A549 (cell line): ENCODE measurements around a stretch of chr6.

- PRO-cap: no peak
CAGE:
- cytosol, long polyA plus RNA: no peak
- long polyA plus RNA: no peak
- nucleus, long polyA plus RNA: no peak
Measured at GRCh38 chr6:11315906-11316739, 83.7 kb upstream of the NEDD9 start.

DNA sequence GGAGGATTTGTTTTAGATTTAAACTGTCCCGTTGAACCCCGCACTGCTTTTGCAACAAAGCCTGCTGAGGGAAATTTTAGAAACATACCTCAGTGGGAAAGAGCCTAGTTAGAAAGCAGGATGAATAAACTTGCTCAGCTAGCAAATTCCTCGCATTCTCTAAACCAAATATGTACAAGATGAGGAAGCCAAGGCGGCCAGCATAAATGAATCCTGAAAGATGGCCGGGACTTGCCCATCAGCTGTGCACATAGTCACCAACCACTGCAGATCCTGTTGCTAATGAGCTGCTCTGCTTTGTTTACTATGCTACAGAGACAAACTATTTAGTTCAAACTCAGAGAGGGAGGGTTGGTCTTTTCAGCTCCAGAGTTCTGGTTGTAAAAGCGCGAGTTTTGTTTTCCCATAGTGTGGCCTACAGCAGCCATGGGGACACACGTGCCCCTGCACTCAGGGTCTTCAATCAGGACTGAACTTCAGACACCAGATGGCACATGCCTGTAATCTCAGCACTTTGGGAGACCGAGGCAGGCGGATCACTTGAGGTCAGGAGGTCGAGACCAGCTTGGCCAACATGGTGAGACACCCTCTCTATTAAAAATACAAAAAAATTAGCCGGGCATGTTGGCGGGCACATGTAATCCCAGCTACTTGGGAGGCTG is 49.1 kb downstream of the TMEM170B start:
- PRO-cap: no peak
CAGE:
- cytosol, long polyA plus RNA: no peak
- long polyA plus RNA: no peak
- nucleus, long polyA plus RNA: no peak

GRCh38 chr6:11710163-11710633 is 68.4 kb downstream of the ADTRP start:
- PRO-cap: no peak
CAGE:
- cytosol, long polyA plus RNA: no peak
- long polyA plus RNA: no peak
- nucleus, long polyA plus RNA: no peak

DNA sequence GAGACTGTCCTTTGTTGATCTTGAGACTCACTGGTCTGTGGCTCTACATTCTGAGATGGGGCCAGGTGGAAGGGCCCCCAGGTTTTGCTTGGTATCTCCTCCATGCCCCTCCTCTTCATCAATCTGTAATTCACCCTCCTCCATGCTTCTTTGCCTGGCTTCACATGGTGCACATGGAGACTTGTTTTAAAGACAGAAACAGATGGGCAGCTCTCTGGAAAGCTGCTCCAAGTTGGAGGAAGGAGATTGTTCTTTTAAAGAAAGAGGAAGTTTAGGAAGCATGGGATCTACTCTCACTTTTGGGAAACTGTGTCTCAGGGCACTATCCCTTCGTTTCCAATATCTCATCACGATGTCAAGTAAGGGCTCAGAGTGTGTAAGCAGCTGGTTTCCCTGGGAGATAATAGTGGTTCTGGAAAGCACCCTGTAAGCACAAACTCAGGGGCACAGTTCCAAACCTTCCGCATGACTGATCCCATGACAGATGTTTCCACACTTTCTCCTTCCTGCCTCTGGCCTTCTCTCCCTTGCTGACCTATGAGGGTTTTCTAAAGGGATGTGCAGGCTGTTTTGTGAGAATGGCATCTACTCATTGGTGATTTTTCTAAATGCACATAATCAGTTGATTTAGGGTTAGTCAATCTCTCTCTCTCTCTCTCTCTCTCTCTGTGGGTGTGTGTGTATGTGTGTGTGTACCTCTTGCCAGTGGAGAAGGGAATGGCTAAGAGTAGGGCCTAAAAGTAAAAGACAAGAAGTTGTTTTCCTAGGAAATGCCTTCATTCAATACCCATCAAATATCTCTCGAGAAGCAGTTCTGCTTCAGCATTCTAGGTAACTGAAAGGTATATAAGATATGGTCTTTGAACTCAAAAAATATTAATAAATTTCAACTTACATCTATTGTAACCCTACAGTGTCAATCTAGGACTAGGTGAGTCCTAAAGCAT is 33.8 kb downstream of the ADTRP start:
- PRO-cap: no peak
CAGE:
- cytosol, long polyA plus RNA: no peak
- long polyA plus RNA: no peak
- nucleus, long polyA plus RNA: no peak

DNA sequence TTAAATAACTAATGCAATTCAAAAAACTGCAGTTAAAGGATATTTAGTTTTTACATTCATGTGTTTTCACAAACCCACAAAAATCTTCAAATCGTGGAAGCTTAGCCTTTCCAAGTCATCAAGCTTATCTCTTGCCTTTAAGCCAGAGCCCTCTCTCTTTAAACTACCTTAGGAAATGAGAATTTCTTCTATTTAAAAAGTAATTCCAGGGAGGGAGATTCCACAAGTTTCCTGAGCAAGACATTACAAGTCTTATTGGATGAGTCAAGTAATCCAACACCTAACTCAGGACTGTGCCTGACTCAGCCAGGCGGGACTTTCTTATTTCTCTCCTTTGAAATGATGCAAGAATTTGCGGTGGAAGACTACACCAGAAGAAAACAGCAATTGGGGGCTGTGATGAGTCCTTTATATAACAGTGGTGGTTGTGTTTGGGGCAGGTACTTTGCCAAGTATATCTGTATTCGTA is 6.2 kb downstream of the ADTRP start:
- PRO-cap: no peak
CAGE:
- cytosol, long polyA plus RNA: no peak
- long polyA plus RNA: no peak
- nucleus, long polyA plus RNA: no peak

DNA sequence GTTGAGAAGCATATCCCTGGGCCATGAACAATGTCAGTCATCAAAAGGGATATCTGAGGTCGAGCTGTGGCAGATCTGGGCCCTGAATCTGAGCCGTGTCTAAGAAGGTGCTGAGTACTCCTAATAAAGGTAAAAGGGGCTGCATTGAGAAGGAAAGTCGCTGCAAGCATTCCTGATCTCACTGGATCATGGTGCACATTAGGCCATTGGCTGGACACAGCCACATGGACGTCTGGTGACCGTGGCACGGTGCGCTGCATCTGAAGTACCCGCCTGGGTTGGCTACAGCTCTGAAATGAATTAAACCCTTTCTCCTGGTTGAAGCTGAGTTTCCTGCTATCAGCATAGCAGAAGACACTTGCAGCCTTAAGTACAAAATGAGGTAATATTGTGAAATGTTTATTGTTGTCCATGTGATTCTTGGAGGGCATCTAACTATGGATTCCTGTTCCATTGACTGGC is 89.7 kb upstream of the ADTRP start:
- PRO-cap: no peak
CAGE:
- cytosol, long polyA plus RNA: no peak
- long polyA plus RNA: no peak
- nucleus, long polyA plus RNA: no peak

DNA sequence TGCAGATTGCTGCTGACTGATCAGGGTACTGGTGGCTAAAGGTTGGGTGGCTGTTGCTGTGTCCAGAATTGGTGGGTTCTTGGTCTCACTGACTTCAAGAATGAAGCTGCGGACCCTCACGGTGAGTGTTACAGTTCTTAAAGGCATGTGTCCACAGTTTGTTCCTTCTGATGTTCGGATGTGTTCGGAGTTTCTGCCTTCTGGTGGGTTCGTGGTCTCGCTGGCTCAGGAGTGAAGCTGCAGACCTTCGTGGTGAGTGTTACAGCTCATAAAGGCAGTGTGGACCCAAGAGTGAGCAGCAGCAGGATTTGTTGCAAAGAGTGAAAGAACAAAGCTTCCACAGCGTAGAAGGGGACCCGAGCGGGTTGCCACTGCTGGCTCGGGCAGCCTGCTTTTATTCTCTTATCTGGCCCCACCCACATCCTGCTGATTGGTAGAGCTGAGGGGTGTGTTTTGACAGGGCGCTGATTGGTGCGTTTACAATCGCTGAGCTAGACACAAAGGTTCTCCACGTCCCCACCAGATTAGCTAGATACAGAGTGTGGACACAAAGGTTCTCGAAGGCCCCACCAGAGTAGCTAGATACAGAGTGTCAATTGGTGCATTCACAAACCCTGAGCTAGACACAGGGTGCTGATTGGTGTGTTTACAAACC is 95.4 kb downstream of the HIVEP1 start:
- PRO-cap: no peak
CAGE:
- cytosol, long polyA plus RNA: no peak
- long polyA plus RNA: no peak
- nucleus, long polyA plus RNA: no peak

DNA sequence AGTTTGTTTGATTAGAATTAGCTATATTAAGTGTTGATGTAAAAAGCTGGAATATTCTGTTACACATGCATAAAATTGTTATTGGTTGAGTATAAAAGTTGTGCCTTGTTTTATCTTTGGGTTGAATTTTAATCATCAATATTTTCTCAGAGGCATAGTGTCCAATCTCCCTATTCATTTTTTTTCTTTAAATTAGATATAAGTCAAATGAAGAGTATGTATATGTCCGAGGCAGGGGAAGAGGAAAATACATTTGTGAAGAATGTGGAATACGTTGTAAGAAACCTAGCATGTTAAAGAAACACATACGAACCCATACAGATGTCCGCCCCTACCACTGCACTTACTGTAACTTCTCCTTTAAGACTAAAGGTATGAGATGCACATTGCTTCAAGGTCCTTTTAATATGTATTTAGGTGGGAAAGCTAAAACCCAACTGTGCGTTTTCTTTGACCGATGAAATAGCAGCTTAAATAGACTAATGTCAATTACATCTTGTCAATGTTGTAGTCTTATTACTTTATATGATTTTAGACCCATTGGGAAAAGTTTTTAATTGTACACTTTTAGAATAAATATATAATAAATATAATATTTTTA is 118.6 kb downstream of the HIVEP1 start:
- PRO-cap: no peak
CAGE:
- cytosol, long polyA plus RNA: no peak
- long polyA plus RNA: no peak
- nucleus, long polyA plus RNA: no peak

GRCh38 chr6:12203012-12203522 is 87.1 kb upstream of the EDN1 start:
- PRO-cap: no peak
CAGE:
- cytosol, long polyA plus RNA: no peak
- long polyA plus RNA: no peak
- nucleus, long polyA plus RNA: no peak

GRCh38 chr6:12291103-12291276 is 829 bp downstream of the EDN1 start:
- PRO-cap: no peak
CAGE:
- cytosol, long polyA plus RNA: no peak
- long polyA plus RNA: no peak
- nucleus, long polyA plus RNA: no peak

DNA sequence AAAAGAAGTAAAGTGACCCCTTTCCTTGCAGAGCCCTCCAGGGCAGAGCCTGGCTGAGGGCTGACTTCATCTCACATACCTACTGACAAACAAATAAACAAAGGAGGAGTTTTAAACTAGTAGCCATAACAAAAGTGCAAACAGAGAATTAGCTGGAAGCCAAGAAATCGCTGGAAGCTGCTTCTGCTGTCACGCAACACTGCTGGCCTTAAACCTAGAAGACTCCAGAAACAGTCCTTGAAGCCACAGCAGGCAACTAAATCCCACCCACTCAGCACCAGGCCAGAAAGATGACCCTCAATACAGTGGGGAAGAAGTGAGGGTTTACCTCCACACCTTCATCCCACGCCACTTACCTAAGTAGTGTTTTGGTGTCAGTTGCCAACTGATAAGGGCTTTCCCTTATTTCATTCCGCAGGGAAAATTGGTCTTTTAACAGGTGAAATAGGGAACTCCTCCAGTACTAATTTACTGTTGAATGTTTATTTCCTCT is 46.1 kb downstream of the EDN1 start:
- PRO-cap: no peak
CAGE:
- cytosol, long polyA plus RNA: no peak
- long polyA plus RNA: no peak
- nucleus, long polyA plus RNA: no peak

DNA sequence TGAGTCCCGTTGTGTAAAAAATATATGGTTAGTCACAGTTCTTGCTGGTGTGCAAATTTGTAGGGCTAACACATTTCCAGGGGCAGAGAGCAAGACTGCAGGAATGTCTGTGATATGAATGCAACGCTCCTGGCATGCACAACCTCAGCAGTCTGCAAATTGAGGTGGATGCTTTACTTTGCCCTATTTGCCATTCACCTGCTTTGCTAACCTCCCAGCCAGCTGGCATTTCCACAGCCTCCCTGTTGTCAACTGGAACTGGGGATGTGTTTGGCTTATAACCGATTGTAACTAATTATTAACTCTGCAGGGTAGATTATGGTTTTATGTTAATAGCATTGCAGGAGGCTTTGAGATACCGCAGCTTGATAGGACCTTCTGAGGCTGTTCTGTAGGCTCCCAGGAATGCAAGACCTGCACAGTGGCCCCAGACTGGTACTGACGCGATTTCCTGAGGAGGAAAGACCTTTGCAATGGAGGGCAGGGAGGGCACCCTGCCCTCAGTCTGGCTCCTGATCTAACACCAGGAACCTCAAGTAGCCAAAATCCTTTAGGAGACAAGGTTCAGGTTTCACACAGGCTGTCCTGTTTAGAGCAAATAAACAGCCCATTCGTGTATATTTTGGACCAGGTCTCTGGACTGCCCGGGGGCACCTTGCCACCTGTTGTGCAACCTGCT is 53.4 kb downstream of the EDN1 start:
- PRO-cap: no peak
CAGE:
- cytosol, long polyA plus RNA: no peak
- long polyA plus RNA: no peak
- nucleus, long polyA plus RNA: no peak

GRCh38 chr6:12585472-12586175 is 130.9 kb upstream of the PHACTR1 start:
- PRO-cap: no peak
CAGE:
- cytosol, long polyA plus RNA: no peak
- long polyA plus RNA: no peak
- nucleus, long polyA plus RNA: no peak

DNA sequence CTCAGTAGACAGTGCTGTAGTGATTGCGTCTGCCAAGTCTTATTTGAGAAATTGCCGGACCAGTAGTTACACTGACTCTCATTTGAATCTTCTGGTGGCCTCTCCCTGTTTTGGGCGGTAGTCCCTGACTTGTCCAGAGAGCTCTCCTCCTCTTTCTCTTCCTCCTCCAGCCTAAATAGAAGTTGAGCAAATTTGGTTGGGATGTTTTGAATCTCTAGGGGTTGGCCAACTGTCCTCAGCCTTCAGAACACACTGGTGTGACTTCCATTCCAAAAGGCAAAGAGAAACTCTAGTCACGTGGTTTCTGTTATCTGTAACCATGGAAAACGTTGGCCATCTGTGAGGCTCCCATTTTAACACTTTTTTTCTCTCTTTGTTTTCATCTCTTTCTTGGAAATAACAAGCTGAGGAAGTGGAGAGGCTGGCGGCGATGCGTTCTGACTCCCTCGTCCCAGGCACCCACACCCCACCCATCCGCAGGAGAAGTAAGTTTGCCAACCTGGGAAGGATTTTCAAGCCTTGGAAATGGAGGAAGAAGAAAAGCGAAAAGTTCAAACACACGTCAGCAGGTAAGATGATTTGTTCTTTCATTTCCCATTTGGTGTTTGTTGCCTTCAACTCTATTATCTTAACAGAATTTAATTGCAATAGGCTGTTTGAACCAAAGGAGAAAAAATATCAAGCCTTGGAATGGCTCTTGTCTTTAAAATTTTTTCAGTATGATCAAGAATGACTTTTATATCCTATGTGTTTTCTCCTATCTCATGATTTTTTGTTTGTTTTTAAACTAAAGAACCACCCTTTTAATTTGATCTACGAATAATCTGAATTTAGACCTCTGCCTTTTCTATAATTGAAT is 275.1 kb downstream of the TBC1D7 start:
- PRO-cap: no peak
CAGE:
- cytosol, long polyA plus RNA: no peak
- long polyA plus RNA: no peak
- nucleus, long polyA plus RNA: no peak

- PRO-cap: unidirectional peak, plus-strand start at chr6:13214056
CAGE:
- cytosol, long polyA plus RNA: no peak
- long polyA plus RNA: no peak
- nucleus, long polyA plus RNA: no peak
Measured at GRCh38 chr6:13213789-13214315, 114.5 kb downstream of the TBC1D7 start.

- PRO-cap: no peak
CAGE:
- cytosol, long polyA plus RNA: no peak
- long polyA plus RNA: no peak
- nucleus, long polyA plus RNA: no peak
Measured at GRCh38 chr6:13286064-13286811, 42.1 kb downstream of the TBC1D7 start.

- PRO-cap: no peak
CAGE:
- cytosol, long polyA plus RNA: no peak
- long polyA plus RNA: no peak
- nucleus, long polyA plus RNA: no peak
Measured at GRCh38 chr6:13287146-13287635, 41.1 kb downstream of the TBC1D7 start.

- PRO-cap: no peak
CAGE:
- cytosol, long polyA plus RNA: no peak
- long polyA plus RNA: no peak
- nucleus, long polyA plus RNA: no peak
Measured at GRCh38 chr6:13381430-13381837, 53.1 kb upstream of the TBC1D7 start.

DNA sequence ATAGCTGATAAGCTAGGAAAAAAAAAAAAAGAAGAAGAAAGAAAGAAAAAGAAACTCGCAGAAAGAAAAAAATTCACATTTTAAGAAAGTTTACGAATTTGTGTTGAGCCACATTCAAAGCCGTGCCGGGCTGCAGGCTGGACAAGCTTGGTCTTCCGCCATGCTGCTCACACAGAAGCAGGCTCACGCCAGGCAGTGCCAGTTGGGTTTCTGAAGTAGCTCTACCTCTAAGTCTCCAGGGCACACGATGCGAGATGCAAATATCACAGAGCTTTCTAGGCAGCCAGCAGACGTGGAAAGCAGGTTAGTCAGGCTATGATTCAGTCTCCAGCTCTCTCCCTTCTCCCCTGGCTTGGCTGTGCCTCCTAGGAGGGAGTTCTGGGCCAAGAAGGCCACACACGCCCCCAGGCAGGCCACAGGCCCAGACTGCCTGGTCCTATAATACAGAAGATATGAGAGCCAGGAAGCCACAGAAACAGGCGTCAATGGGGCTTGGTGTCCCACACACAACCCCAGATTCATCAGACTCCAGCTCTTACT is 61.5 kb downstream of the GFOD1 start:
- PRO-cap: no peak
CAGE:
- cytosol, long polyA plus RNA: no peak
- long polyA plus RNA: no peak
- nucleus, long polyA plus RNA: no peak

GRCh38 chr6:13457407-13458135 is 29.8 kb downstream of the GFOD1 start:
- PRO-cap: no peak
CAGE:
- cytosol, long polyA plus RNA: no peak
- long polyA plus RNA: no peak
- nucleus, long polyA plus RNA: no peak